Neural progenitor cell (in vitro differentiated cells): ENCODE measurements around the gene CLASP2.

- RAMPAGE, long total RNA = no peak
Observed at GRCh38 chr3:31535887-31536354, 3.2 kb downstream of the STT3B start.

DNA sequence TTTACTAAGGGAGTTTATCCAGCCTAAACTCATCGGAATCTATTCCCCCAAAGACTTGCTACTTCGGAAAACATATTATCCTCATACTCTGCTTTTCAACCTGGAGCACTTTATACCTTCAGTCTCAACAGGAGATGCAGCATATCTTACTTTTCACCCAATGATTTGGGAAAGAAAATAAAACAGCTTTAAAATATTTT, 124.6 kb downstream of the OSBPL10 start:
- RAMPAGE, long total RNA = no peak

DNA sequence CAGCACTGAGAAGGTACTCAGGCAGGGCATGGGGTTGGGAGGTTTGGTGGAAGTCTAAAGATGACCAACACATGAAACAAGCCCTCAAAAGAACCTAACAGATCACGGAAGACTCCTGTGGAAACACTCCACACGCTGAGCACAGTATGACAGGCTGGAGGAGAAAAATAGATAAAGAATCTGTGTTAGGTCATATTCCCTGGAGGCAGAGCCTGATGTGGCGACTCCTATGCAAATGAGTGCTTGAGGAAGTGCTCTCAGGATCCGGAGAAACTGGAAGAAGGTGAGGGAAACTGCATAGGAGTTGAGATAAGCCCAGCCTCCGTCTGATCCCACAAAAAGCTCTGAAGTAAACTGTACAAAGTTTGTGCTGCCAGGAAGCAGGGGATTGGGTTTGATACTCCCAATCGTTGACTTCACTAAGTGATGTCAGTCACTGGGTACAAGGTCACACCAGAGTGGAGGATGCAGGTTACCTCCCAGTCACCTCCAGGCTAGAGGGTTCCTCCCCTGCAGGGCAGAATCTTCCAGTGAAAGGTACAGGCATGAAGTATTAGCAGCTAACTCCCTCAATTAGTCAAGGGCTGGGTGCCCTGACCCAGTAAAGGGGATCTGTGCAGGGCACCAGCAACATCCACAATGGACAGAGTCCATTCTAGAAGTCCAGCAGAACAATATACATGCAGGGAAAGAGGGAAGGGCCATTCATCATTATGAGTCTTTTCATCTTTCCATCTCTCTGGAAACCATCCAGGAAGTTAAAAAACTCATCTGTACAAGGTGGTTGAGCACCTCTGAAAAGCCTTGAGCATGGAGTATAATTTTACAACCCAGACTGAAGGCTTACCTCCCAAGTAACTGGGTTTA, 33.3 kb downstream of the OSBPL10 start:
- RAMPAGE, long total RNA = no peak

DNA sequence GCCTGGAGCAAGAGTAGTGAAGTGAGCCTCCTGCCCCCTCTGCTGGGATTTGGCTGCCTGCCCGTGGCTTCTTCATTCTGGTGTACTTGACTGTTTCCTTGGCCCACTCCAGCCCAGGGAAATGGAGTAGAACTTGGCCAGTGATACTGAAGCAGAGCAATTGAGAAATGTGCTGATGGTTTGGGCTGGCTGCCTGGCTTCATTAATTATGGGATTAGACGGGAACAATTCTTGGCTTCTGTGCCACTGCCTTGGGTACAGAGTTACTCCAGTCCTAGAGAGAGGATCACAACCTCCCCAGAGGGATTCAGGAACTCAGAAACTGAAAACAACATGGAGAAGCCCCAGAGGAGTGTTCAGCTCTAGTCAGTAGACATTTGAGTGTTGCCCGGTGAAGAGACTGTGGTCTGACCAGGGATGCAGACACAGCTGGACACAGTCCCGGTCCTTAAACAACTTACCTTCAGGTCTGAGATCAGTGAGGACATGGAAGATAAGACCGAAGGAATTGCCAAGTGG, 3.0 kb downstream of the GPD1L start:
- RAMPAGE, long total RNA = no peak

- RAMPAGE, long total RNA = no peak
Observed at GRCh38 chr3:32320896-32321445, 70.7 kb upstream of the CMTM7 start.

DNA sequence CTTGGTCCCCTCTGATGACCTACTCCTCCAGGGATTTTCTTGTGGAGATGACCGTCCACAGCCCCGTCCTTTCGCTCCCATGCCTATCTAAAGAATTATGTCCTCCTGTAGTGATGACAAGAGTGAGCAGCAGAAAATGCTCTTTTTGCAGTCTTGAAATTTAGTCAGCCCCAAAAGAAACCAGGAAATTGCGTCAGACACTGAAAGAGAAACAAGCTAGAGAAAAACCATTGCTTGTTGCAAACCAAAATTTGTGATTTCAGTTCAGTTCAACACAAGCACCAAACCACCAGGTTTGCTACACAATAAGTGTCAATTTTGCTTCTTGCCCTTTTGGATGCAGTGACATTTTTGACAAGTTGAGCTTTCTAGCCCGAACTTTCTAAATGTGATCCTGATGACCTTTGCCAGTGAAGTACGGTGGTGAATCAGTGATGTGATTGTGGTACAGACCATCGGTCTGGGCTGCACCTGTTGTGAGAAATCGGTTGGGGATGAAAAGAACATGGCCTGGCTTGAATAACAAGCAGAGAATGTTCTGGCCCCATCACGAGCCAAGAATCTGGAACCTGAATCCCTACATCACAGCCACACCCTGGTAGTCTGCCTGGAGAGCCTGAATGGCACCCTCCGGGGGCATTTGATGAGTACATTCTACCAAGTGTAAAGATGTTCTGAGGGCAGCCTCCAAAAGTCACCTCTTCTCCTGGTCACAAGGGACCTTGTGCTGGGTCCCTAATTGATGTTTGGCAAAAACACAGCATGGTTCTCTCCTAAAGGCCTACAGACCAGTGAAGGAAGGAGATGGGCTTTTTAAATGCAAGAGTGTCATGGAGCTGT, 41.5 kb downstream of the CMTM7 start:
- RAMPAGE, long total RNA = no peak

GRCh38 chr3:32457856-32458625, 44.6 kb downstream of the CMTM6 start:
- RAMPAGE, long total RNA = no peak

DNA sequence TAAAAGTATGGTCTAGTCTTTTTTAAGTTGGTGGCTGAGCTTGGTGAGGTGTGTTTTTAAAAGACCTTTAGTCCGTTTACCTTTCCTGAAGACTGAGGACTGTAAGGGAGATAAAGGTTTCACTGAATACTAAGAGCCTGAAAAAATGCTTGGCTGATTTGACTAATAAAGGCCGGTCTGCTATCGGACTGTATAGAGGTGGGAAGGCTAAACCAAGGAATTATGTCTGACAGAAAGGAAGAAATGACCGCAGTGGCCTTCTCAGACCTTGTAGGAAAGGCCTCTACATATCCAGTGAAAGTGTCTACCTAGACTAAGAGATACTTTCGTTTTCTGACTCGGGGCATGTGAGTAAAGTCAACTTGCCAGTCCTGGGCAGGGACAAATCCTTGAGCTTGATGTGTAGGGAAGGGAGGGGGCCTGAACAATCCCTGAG, 40.6 kb downstream of the CMTM6 start:
- RAMPAGE, long total RNA = no peak

DNA sequence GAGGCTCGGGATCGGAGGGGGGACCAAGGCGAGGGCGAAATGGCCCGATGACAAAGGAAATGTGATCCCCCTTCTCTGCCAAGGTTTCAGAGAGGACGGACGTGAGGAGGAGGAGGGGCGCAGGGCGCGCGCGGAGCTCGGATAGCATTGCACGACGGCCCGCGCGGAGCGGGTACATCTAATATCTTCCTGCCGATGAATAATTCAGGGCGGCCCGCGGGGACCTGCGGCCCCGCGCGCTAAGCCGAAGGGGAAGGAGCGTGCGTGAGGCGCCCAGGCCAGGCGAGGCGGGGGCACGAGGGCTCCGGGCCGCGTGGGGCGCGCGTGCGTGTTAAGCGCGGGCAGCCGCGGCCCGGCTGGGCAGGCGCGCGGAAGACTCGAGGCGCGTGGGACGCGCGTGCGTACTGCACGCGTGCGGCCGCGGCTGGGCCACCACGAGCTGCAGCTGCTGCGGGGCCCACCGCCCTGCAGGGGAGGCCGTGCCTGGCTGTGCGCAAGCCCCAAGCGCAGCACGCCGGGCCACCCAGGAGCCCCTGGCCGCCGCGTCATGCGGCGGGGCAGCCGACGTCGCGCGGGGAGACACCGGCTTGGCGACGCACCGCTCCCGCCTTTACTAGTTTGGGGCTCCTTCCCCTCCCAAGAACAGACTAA, 719 bp upstream of the TRIM71 start:
- RAMPAGE, long total RNA = no peak

DNA sequence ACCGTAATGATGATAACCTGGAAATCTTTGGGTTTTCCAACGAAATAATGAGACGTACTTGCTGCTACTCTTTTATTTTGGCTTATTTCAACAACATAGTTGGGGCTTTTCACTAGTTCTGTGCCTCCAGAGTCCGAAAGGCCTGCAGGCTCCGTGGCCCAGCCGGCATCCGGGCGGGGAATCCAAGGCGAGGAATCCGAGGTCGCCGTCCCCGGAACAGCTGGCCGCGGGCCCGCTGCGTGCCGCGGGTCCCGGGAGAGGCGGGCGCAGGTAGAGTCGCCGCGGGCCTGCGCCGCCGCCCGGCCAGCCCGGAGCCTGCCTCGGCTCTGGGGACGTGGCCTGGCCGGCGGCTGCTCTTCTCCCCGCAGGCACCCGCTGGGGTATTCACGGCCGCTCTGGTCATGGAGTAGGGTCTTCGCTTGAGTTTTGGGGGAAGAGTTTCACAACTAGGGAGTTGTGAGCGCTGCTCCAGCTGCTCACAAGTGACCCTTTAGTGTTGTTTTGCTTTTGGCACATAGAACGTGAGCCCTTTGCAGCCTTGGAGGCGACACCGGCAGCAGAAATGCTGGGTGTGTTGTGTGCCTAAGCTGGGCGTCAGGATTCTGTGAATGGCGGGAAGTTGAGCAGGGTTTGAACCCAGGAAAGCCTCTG, 3.9 kb downstream of the TRIM71 start:
- RAMPAGE, long total RNA = no peak

GRCh38 chr3:32833367-32833864, 15.6 kb downstream of the TRIM71 start:
- RAMPAGE, long total RNA = no peak

DNA sequence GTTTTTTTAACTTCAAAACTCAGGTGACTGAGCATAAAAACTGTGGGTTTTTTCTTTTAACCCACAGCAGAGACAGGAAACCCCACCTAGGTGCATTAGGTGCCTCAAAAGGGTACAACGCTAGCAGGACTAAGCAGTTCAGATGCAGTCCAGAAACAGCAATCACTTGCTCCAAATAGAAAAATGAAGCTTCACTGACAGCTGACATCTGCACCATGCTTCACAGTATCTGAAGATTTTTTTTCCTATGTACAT, 52.2 kb downstream of the GLB1 start:
- RAMPAGE, long total RNA = no peak

GRCh38 chr3:33090754-33091070, 6.2 kb downstream of the GLB1 start:
- RAMPAGE, long total RNA = no peak

DNA sequence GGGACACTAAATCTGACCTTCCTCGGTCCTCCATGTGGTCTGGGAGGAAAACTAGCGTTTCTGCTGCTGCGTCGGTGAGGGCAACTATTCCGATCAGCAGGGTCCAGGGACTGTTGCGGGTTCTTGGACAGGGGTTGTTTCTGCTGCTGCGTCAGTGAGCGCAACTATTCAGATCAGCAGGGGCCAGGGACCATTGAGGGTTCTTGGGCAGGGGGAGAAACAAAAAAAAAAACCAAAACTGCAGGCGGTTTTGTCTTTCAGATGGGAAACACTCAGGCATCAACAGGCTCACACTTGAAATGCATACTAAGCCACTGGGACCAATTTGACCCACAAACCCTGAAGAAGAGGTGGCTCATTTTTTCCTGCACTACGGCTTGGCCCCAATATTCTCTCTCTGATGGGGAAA, 7.9 kb upstream of the UBP1 start:
- RAMPAGE, long total RNA = no peak

DNA sequence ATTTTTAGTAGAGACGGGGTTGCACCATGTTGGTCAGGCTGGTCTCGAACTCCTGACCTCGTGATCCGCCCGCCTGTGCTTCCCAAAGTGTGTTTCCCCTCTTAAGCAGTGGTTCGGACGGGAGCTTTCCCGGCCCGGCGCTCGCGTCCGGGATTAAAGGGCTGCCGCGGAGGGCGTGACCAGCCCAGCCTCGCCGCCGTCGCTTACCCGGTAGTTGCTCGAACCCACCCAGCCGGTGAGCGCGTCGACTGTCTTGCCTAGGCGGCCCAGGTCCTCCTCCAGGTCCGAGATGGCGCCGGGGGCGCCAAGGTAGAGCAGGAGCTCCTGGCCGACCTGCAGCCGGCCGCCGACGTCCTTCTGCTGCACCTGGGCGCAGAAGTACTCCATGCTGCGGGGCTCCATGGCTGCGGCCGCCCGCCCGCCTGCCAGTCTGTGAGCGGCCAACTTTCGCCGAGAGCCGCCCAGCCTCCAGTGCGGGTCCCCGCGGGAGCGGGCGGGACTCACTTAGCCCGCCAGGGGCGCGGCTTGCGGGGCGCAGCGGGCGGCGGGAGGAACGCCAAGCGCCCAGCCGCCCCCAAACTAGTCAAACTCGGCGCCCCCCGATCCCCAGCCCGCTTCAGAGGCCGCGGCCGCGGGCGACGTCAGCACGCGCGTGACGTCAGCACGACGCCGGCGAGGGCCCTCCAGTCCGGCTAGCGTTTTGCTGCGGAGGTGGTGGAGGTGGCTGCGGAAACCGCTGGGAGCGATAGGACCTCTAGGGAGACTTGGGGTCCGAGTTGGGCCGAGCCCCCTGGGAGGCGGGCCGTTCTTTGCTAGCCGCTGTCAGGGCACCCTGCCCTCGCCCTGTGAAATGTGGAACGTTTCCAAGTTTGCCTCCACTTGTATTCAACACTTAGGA, at the start of gene CLASP2:
Gene CLASP2 (minus strand): TSS at position 654 of the 898 bp plus-strand sequence.
- RAMPAGE, long total RNA = no peak

DNA sequence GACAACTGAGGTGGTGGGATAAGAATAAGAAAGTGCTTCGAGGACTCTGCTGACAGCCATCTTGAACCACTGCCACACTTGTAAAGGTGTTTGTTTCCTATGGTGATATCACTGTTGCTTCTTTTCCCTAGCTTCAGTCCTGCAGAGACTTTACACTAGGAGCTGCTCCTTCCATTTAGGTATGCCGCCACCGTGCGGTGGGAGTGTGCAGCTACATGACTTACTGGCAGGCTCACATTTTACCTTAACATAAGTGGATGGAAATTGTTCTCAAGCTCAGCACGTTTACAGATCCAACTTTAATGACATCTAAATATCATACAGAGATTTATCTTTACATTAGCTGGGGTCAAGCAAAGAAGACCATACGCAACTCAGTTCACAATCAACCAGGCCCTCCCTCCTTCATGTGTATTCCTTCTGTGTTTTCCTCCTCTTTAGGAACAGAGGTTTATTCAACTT, 13.9 kb upstream of the TRANK1 start:
- RAMPAGE, long total RNA = no peak

DNA sequence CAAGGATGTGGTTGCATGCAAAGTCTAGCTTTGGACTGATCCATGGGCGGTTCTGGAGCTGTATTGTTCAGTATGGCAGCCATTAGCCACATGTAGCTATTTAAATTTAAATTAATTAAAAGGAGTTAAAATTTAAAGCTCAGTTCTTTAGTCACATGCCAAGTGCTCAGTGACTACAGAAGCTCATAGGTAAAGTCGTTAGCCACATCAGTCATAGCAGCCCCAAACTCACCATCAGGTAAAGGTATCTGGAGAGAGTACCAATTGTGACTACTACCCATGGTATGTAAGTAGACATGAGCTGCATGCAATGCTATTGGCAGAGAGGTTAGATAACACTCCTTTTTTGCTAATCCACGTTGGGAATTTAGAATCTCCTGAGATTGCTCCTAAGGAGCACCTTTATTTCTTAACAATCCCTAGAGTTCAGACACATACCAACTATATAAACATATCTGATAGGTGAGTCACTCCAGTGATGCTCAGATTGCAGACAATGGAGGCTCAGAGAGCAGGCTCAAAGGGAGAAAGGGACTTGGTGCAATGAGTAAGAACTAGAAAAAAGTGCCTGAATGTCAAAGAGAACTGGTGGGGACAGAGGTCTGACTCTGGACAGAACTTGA, 21.8 kb upstream of the GOLGA4 start:
- RAMPAGE, long total RNA = no peak

GRCh38 chr3:37323949-37324396, 80.9 kb downstream of the GOLGA4 start:
- RAMPAGE, long total RNA = no peak

- RAMPAGE, long total RNA = no peak
Observed at GRCh38 chr3:37344568-37344901, 101.5 kb downstream of the GOLGA4 start.

GRCh38 chr3:37455948-37456834, 4.2 kb downstream of the ITGA9 start:
- RAMPAGE, long total RNA = no peak